ENCODE measurements around a stretch of chr11.

GRCh38 chr11:101431073-101431435, 152.8 kb downstream of the TRPC6 start:
- PRO-cap, result no peak

DNA sequence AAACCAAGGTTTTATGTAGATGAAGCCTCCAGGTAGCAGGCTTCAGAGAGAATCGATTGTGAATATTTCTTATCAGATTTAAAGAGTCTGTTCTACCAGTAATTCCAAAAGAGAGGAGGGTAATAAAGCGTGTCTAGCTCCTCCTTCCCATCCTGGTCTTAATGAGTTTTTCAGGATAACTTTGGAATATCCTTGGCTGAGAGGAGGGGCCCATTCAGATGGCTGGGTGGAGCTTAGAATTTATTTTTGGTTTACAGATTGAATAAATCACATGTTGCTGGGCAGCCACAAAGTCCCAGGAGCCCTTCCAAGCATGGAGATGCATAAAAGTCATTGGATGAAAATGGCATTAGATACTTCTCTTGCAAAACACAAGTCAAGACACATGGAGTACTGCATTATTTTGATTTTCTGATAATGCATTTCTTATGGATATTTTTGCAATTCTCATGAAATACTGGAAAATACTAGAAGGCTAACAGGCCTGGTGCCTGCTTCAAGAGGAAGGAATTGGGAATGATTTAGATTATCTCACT, 139.0 kb downstream of the TRPC6 start:
- PRO-cap, result no peak

DNA sequence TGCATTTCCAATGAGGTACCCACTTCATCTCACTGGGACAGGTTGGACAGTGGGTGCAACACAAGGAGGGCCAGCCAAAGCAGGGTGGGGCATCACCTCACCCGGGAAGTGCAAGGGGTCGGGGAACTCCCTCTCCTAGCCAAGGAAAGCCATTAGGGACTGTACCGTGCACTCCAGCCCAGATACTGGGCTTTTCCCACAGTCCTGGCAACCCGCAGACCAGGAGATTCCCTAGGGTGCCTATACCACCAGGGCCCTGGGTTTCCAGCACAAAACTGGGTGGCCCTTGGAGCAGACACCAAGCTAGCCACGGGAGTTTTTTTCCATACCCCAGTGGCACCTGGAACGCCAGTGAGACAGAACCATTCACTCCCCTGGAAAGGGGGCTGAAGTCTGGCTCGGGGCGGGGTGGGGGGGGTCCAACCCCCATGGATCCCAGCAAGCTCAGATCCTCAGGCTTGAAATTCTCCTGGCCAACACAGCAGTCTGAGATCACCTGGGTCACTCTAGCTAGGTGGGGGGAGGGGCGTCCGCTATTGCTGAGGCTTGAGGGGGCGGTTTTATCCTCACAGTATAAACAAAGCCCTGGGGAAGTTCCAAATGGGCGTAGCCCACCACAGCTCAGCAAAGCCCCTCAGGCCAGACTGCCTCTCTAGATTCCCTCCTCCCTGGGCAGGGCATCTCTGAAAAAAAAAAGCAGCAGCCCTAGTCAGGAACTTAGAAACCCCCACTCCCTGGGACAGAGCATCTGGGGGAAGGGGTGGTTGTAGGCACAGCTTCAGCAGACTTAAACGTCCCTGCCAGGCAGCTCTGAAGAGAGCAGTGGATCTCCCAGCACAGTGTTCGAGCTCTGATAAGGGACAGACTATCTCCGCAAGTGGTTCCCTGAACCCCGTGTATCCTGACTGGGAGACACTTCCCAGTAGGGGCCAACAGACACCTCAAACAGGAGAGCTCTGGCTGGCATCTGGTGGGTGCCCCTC, 16.9 kb downstream of the TRPC6 start:
- PRO-cap, result no peak

DNA sequence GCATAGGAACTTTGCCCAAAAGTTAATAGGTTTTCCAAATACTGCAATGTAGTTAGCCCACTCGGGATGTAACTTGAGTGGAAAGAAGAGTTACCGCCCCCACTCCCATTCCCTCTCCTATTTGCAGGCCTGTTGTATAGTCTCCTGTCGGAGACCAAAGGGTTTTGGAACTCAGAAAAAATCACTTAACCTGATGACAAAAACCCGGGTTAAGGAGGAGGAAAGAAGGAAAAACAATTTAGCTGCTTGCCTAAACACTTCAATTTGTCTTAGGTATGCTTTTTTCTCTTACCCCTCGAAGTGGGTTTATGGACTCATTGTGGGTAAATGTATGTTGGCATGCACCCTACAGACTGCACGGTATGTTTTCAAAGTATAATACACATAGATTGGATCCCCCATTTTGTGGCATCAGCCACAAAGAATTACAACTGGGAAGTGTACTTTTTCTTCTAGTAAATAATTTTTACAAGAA, 2.3 kb downstream of the YAP1 start:
- PRO-cap, result no peak

- PRO-cap, result no peak
Measured at GRCh38 chr11:102321738-102322590, 4.7 kb downstream of the BIRC3 start.

DNA sequence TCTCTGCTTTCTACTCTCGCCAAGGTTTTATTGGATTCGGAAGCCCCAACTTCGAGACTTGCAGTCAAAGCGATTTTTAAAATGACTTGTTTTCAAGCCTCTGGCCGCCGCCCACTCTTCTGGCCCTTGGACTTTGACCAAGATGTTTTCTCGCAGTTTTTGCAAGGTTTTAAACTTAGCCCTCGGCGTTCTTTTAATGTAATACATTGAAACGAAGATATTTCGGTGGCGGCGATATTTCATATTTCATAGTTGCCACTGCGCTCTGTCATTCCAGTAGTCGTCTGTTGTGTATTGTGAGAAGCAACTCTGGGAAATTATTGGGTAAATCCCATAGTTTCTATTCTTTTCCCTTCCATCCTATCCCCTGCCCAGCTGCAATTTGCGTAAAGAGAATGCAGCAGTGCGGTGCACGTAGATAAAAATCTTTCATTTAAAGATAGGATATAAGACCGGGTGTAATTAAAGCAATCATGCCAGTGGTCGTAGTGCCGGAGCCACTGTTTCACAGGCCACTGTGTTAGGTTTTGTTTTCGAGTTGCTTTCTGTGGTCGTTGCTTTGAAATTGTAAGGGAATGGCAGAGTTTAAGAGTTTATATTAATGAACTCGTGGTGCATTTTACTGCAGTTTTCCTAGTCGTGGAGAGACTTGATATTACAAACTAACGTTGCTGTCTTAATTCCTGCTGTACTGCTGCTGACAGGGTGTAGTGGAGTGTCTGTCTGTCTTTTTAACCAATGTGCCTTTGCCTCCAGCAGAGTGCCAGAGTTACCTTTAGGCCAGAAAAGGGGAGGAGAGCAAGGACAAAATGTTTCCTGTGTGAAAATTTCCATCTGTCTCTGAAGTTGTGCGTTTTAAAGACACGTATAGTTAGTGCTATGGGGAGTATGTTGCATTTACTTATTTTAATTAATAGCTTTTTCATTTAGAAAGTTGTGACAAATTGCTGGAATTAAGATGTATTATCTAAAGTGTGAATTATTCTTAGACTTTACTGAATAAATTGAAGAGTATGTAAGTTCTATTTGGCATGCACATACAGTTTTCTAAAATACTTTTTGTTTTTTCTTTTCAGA, 846 bp downstream of the BIRC2 start:
- PRO-cap, result bidirectional peak, plus-strand start at position 479 of the sequence, minus-strand start at position 286 of the sequence

- PRO-cap, result no peak
Measured at GRCh38 chr11:102383082-102383617, 36.1 kb downstream of the BIRC2 start.

DNA sequence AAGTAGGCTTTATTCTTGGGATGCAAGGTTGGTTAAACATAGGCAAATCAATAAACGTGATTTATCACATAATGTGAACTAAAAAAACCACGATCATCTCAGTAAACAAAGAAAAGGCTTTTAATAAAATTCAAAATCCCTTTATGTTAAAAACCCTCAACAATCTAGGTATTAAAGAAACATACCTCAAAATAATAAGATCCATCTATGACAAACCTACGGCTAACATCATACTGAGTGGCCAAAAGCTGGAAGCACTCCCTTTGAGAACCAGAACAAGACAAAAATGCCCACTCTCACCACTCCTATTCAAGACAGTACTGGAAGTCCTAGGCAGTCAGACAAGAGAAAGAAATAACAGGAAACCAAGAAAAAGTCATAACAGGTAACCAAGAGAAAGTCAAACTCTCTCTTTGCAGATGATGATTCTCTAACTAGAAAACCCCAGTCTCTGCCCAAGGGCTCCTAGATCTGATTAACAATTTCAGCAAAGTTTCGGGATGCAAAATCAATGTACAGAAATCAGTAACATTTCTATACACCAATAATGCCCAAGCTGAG, 35.7 kb downstream of the TMEM123 start:
- PRO-cap, result no peak

DNA sequence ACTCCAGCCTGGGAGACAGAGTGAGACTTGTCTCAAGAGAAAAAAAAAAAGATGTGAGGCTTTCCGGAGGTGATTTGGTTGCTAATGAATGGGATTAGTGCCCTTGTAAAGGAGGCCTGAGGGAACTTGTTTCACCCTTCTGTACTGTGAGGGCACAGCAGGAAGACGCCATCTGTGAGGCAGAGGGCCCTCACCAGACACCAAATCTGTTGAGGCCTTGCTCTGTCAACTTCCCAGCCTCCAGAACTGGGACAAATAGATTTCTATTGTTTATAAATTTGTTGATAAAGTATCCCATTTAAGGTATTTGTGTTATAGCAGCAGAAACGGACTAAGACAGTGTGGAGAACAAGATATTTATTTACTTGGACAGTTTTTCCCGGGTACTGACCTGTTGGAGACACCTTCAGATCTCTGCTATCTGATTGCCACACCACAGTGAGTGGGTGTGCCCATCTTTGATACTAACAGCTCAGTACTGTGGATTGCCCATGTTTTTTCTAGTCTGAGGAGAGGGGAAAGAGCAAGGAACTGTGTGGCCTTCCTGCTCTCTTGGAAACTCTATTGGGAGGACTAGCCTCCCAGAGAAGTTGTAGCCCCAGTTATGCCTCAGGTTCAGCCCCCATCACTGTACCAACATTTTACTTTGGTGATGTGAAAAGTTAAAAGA, 2.2 kb upstream of the TMEM123 start:
- PRO-cap, result no peak

- PRO-cap, result unidirectional peak, plus-strand start at chr11:102473814
Measured at GRCh38 chr11:102473559-102473912, 21.0 kb upstream of the TMEM123 start.

GRCh38 chr11:102607041-102607617, 18.0 kb downstream of the MMP20 start:
- PRO-cap, result no peak

DNA sequence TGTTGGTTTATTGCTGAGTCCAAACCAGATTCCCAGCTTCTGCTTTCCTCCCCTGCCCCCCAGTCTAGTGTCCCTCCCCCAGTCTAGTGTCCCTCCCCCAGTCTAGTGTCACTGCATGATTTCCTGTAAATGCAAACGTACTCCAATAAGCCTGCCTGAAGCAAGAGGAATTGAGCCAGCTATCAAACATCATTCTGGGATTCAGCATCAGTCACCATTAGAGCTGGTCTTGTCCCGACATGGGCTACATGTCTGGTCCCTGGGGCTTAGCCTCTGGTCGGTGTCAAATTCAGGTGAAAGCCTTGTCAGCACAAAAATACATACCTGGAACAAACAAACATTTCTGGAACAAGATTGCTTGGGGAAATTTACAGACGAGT, 13.8 kb downstream of the MMP3 start:
- PRO-cap, result no peak

DNA sequence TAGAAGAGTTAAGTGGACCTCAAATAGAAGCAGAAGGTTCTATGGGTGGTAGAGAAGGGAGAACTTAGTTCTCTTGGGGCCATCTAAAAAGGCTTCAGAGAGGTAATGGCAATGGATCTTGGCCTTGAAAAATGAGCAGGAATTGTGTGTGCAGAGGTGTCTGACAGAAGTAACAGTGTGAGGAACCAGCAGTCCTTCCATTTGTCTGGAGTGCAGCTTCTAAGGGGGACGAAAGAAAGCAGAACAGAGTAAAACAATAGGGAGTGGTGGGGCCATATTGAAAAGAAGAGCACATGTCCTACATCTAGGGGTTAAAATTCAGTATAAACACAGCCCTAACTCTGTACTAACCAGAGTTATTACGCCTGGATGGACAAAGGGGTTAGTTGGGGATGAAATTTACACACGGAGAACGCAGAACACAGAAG, 283.4 kb upstream of the DDI1 start:
- PRO-cap, result no peak

GRCh38 chr11:105960159-105960907, 61.7 kb downstream of the MSANTD4 start:
- PRO-cap, result no peak

GRCh38 chr11:106378750-106379135, 301.3 kb downstream of the AASDHPPT start:
- PRO-cap, result no peak

GRCh38 chr11:107747527-107747819, 35.6 kb upstream of the SLN start:
- PRO-cap, result no peak

GRCh38 chr11:107747820-107748028, 35.9 kb upstream of the SLN start:
- PRO-cap, result no peak

DNA sequence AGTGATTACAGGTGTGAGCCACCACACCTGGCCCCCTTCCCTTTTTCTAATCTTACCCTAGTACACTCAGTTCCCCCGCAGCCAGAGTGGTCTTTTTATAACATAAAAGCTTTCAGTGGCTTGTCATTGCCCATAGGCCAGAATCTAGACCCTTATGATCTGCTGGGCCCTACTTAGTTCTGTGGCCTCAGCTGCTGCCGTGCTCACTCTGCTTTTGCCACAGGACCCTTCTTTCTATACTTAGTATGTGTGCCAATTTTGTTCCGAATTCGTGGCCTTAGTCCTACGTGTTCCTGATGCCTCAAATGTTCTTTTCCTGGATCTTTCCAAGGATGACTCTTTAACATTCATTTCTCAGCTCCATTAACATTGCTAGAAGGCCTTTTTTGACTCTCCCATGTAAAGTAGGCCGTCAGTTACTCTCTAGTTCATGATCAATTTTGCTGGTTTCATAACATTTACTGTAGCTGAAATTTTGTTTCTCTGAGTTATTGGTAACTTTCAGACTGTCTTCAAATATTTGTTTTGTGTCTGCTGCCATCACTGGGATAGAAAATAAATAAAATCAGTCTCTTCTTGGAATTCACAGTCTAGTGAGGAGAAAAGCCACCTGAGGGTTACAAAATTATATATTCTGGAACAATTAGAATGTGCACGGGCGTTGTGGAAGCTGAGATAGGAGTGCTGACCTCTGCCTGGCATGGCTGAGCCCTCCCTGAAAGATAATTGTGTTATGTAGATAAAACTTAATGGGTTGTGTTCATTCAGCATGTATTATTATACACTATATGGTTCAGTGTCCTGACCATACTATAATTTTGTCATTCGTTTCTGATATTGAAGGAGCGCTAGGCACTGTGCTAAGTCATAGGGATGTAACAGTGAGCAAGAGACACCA, 3.4 kb downstream of the ACAT1 start:
- PRO-cap, result no peak

- PRO-cap, result no peak
Measured at GRCh38 chr11:108224496-108224907, 1.6 kb downstream of the ATM start.

GRCh38 chr11:108340936-108341422, 118.1 kb downstream of the ATM start:
- PRO-cap, result no peak